Right atrium auricular region (tissue), 2 donors: ENCODE results near the gene EIF1.

- PRO-cap = no peak
- RAMPAGE, long total RNA, 2 experiments = no peak in any of the 2 experiments
Observed at GRCh38 chr17:41583062-41584004, 3.4 kb downstream of the KRT14 start.

GRCh38 chr17:41588206-41588906 is 1.7 kb upstream of the KRT14 start:
- PRO-cap = no peak
- RAMPAGE, long total RNA, 2 experiments = no peak in any of the 2 experiments

- PRO-cap = no peak
- RAMPAGE, long total RNA, 2 experiments = no peak in any of the 2 experiments
Observed at GRCh38 chr17:41647785-41648484, 23.6 kb upstream of the KRT17 start.

DNA sequence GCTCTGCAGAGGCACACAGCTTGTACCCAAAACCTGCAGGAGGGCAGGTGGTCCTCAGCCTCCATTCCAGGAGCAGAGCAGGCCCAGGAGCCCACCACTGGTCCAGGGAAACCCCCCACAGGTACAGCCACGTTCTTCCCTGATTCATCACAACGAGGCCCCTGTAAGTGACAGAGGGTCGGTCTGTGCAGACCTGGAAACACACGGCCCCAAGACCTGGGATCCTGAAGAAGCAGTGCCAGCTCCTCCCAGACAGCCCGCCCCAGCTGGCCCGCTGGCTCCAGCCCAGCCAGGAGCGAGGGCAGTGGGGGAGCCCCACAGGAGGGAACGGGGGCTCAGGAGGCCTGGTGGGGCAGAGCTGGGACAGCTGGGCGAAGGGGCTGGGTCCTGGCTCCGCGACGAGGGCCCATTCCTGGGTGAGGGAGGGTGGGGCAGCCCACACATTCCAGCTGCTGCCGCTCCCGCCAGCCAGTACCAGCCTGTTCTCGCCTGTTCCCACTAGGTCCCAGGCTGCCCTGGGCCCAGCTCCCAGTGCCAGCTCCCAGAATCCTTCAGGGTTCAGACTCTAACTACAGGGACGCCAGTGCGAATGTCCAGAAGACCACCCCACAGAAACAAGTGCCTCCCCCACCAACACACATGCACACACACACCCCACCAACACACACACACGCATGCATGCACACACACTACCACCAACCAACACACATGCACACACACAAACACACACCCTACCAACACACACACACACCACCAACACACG is 27.1 kb upstream of the KRT17 start:
- PRO-cap = no peak
- RAMPAGE, long total RNA, 2 experiments = no peak in any of the 2 experiments

GRCh38 chr17:41665876-41666228 is 22.8 kb upstream of the EIF1 start:
- PRO-cap = bidirectional peak, plus-strand start at chr17:41666117, minus-strand start at chr17:41666015
- RAMPAGE, long total RNA, 2 experiments = no peak in any of the 2 experiments

DNA sequence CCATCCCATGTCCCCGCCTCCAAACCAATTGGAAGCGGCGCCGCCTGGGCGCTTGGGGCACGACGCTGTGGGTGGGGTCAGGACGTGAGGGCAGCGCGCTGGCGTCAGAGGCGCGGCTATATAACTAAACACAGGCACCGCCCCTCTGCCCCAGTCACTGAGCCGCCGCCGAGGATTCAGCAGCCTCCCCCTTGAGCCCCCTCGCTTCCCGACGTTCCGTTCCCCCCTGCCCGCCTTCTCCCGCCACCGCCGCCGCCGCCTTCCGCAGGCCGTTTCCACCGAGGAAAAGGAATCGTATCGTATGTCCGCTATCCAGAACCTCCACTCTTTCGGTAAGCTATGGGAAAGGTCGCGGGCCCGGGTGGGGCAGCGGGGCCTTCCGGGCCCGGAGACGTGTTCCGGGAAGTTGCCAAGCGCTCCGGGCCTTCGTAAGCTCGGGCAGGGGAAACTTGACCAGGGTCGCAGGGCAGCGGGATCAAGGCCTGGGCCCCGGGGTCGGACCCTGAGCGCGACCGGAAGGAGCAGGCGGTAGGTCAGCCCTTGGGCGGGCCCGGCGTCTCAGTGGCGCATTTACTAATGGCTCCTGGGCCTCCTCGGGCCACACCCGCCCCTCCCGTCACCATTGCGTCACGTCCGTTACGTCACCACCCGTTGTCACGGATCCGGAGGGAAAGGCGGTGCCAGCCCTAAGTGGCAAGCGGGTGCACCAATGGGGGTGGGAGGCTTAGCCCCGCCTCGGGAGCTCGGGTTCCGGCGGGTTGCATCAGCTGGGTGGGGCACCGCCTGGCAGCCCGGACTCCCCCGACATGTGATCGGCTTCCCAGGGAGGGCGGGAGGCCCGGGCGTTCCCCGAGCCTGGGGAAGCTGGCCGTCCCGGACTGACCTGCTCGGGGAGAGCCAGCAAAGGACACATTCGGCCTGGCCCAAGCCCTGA is at the start of gene EIF1:
Gene EIF1, plus strand, starts transcription at position 148 of the 934 bp plus-strand sequence.
- PRO-cap = bidirectional peak, plus-strand start at position 153 of the sequence, minus-strand start outside the sequence; bidirectional peak, plus-strand start at position 881 of the sequence, minus-strand start at position 563 of the sequence
- RAMPAGE, long total RNA, 2 experiments = start-site peak on the plus strand in 2 of 2 experiments, centred at positions 150 to 277 of the sequence, 291 to 1,990 reads per replicate

GRCh38 chr17:41753332-41754238 is 19.1 kb upstream of the HAP1 start:
- PRO-cap = unidirectional peak, minus-strand start at chr17:41753643
- RAMPAGE, long total RNA, 2 experiments = no peak in any of the 2 experiments

DNA sequence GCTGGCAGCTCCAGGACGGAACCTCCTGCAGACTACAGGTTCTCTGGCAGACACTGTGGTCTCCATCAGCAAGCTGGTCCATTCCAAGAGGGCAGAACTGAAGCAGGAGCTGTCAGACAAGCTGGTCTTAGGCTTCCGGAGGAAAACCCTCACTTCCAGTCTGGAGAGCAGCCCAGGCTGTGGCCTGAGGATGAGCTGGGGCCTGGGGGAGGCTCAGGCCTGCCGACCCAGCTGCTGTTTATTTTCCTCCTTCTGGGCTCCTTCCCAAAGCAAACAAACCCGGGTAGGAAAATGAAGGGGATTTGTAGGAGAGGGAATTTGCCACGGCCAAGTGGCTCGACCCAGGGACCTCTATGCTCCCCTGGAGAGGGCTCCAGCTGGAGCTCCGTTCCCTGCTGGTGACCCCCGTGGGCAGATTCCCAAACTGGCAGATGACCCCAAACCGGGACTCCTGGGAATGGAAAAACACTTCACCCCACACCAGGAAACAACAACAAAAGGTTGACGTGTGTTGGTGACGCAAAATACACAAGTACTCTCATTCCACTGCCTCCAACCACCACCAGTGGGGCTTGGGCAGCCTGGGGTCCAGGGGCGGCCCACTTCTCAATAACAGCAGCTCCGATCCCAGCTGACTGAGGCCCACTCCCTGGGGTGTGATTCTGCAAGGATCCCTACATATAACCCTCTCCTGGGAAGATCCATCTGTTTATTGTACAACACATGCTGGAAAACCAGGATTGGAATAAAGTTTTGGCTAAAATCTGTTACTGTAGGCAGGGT is 8.8 kb downstream of the JUP start:
- PRO-cap = bidirectional peak, plus-strand start at position 565 of the sequence, minus-strand start at position 426 of the sequence
- RAMPAGE, long total RNA, 2 experiments = no peak in any of the 2 experiments

DNA sequence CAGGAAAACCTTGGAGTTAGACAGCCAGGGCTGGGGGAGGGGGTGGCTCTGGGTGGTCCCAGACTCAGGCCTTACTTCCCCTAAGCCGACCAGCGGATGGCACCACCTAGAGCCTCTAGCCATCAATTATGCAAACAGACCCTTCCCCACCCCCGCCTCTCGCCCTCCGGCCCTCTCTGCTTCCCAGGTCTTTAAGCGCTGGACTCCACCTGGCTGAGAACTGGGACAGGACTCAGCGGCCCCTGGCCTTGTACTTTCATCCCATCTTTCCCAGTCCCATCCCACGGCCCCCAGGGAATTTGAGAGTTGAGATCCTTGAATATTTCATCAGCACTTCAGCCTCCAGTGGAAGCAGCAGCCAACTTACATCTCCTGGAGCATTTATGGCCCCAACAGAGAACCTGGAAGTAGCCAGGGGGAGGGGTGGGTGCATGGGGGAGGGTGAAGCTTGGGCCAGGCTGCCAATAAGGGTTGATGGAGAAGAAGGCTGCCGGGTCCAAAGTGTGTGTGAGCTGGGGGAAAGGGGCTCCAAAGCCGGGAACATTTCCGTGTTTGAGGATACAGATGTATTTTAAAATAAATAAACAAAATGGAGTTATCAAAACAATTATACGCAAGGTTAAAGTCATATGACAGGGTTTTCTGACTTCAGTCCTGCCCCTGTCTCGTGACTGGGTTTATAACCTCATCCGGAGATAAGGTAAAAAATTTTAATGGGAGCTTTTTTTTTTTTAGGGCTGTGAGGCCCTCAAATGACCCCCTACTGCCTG is 7.5 kb upstream of the JUP start:
- PRO-cap = no peak
- RAMPAGE, long total RNA, 2 experiments = no peak in any of the 2 experiments

DNA sequence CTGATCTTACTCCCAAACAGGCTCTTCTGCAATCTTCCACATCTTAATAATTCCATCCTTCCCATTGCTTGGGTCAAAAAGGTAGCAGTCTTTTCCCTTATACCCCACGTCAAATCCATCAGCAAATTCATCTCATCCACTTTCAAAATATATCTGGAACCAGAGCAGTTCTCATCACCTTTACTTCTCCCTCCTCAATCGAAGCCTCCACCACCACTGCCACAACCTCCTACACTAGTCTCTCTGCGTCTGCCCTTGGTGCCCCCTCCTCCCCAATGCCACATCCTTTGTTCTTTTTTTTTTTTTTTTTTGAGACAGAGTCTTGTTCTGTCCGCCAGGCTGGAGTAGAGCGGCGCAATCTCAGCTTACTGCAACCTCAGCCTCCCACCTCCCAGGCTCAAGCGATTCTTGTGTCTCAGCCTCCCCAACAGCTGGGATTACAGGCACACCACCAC is 2.3 kb downstream of the KLHL11 start:
- PRO-cap = no peak
- RAMPAGE, long total RNA, 2 experiments = no peak in any of the 2 experiments

DNA sequence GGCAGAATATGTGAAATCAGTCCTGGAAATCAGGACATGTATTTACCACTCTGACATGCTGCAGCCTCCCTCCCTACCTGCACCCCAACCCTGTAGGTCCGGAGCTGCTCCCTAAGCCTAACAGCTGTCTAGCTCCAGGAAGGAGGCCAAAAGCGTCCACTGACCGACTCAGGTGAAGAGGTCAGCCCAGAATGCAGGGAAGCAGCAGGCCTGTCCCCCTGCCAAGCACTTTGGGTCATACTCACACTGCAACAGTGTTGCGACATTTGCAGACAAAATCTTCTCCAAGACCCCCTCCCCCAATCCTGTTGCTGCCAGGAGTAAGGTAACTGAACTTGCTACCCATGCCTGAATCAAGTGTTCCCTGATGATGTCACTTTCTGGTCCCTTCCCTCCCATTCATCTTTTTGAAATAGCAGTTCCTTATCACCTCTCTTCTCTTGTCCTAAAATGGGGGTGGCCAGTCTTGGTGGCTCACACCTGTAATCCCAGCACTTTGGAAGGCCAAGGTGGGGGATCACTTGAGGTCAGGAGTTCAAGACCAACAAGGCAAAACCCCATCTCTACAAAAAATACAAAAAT is 1.2 kb upstream of the ACLY start:
- PRO-cap = no peak
- RAMPAGE, long total RNA, 2 experiments = no peak in any of the 2 experiments

- PRO-cap = no peak
- RAMPAGE, long total RNA, 2 experiments = no peak in any of the 2 experiments
Observed at GRCh38 chr17:41964900-41965500, 1.6 kb upstream of the CNP start.

- PRO-cap = no peak
- RAMPAGE, long total RNA, 2 experiments = no peak in any of the 2 experiments
Observed at GRCh38 chr17:41969193-41969578, 2.6 kb downstream of the CNP start.

DNA sequence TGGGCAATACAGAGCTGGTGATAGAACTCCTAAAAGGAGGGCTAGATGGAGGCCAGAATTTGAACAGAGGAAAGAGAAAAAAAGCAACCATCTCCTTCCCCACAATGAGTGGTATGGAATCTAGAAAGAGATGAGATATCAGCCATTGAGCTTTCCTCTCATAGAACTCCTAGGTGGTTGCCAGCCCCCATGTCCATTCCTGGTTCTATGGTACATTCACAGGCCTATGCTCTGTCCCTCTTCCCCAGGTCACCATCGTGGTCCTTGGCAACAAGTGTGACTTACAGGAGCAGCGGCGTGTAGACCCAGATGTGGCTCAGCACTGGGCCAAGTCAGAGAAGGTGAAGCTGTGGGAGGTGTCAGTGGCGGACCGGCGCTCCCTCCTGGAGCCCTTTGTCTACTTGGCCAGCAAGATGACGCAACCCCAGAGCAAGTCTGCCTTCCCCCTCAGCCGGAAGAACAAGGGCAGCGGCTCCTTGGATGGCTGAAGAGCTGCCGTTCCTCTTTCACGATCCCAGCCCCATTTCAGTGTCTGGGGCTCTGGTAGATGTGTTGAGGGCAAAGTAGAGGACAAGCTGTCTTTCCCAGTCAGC is 3.6 kb downstream of the NKIRAS2 start:
- PRO-cap = no peak
- RAMPAGE, long total RNA, 2 experiments = no peak in any of the 2 experiments

GRCh38 chr17:42024057-42024472 is 4.2 kb downstream of the NKIRAS2 start:
- PRO-cap = no peak
- RAMPAGE, long total RNA, 2 experiments = no peak in any of the 2 experiments

- PRO-cap = no peak
- RAMPAGE, long total RNA, 2 experiments = no peak in any of the 2 experiments
Observed at GRCh38 chr17:42105037-42105525, 6.8 kb upstream of the ZNF385C start.

DNA sequence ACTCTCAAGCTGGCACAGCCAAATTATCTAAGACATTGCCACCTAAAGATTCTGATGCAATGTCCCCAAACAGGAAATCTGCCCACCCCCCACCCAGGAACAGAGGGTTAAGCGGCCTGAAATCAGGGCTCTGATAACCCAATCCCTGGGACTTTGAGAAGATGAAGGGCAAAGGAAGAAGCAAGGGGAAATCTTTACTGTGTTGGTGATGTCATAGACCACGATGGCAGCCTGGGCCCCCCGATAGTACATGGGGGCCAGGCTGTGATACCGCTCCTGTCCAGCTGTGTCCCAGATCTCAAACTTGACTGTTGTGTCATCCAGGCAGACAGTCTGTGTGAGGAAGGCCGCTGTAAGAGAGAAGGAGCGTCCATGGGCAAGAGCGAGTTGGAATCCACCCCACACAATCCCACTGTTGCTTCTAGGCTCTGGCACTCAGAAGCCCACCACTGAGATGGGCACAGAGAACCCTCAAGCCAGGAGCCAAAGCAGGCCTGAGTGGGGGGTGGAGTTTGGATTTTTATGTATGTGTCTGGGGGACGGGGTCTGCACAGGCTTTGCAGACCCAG is 5.9 kb downstream of the HSPB9 start:
- PRO-cap = no peak
- RAMPAGE, long total RNA, 2 experiments = no peak in any of the 2 experiments

DNA sequence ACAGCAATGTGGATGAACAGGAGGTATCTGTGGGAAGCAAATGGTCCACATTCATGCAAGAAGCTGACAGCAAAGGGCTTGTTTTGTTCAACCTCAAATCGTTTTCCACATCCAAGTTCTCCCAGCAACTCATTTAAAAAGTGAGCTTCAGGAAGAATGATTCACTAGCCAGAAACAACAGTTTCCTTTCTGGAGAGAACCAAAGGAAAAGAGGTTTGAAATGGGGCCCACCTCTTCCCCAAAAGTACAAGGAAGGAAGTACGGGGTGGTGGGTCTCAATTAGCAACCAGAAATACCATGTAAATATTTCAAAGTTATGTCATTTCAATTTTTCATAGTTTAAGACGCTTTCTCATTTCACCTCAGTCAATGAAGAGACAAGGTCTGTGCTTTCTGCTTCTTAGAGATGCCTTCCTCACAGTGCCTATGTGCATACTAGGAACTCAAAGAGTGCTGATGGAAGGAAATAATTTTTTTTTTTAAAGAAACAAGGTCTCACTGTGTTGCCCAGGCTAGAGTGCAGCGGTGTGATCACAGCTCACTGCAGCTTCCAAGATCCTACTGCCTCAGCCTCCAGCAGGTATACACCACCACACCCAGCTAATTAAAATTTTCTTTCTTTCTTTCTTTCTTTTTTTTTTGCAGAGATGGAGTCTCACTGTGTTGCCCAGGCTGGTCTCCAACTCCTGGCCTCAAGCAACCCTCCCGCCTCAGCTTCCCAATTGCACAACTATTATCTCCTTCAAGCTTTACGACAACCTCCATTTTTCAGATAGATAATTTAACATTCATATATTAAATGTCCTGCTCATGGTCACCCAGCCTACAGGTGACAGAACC is 9.7 kb downstream of the HSPB9 start:
- PRO-cap = bidirectional peak, plus-strand start at position 365 of the sequence, minus-strand start at position 140 of the sequence
- RAMPAGE, long total RNA, 2 experiments = no peak in any of the 2 experiments

GRCh38 chr17:42153515-42154817 is 823 bp downstream of the RAB5C start:
- PRO-cap = no peak
- RAMPAGE, long total RNA, 2 experiments = no peak in any of the 2 experiments

DNA sequence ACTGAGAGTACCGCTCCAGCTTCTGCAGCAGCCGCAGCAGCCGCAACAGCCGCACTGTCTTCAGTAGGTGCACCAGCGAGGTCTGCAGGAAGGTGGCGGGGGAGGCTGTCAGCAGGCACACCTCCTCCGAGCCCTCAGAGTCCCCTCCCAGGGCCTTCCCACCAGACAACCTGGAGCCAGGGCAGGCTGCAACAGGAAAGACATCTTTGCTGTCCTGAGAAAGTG is 9.1 kb downstream of the KCNH4 start:
- PRO-cap = unidirectional peak, minus-strand start at position 84 of the sequence
- RAMPAGE, long total RNA, 2 experiments = no peak in any of the 2 experiments